Measurements from ENCODE around the genes HNRNPAB, PHYKPL, CLK4, ZNF879 and ZNF354C.

DNA sequence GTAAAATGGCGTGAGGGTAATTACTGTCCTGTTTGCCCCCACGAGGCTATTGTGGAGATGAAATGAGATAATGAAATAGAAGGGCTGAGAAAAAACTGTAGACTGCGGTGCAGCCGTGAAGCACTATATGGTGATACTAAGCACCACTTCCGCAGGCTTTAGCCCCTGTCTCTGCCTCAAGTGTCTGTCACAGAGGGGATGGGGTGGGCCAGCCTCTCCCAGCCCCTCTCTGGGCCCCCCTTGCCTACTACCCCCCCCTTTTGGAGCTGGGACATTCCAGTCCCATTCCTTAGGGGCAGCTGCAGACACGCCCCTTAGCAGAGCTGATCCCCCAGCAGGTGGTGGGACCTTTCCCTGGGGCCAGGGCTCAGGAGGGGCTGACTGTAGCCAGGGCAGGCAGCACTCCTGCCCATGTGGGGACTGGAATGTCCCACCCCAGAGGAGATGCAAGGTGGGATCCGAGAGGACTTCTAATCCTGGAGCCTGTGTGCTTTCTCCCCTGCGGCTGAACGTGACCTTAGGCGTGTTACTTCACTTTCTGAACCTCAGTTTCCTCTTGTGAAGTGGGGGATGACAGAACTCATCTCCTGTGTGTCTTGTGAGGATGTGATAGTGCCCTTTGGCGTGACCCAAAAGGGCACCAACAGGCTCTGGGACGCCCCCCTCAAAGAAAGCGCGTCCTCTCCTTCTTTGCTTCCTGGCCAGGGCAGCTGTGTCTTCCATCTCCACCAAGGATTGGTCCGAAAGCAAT lies 1.9 kb downstream of the N4BP3 start:
- RRBS = no CpG with 5 or more reads among the region's 15 CpGs

GRCh38 chr5:178120853-178121408 lies 7.6 kb downstream of the N4BP3 start:
- RRBS = 78% methylated on average over 2 of the region's 23 CpGs

DNA sequence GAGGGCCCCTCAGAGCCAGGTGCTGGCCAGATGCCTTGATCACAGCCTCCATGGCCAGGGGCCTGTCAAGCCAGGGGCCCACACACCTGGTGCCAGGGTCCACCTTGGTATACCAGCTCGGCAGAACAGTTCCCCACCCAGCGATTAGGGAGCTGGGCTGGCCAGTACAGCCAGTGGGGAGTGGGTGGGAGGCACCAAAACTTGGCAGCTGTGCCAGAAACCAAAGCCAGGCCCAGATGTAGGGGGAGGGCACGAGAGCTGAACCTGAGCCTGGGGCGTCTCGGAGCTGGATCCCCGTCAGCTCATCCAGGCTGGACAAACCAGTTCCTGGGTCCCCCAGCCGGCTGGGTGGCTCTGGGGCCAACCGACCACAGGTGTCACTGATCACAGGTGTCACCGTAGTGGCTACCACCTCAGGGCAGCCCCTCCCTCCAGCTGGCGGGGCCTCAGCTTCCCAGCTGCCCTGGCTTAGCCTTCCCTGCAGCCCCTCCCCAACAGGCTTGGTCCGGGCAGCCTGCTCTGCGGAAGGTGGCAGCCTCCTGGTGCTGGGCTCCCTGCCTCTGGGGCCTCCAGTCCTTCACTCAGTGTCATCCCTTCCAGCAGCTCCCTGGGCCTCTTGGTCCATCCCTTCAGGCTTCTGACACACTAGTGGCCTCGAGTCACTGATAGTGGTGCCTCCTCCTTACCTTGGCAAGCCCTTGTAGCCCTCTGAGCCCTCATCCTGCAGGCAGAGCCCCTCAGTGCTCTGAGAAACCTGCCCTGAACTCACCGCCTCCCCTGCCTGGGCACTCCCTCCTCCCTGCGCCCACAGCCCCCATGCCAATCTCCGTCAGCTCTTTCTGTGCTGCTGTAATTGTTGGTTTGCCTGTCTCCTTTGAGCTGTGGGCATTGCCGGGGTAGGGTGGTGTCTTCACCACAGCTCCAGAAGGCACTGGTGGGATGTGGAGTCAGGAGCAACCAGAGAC lies 6.5 kb upstream of the RMND5B start:
- RRBS = no CpG with 5 or more reads among the region's 17 CpGs

- RRBS = no CpG with 5 or more reads among the region's 15 CpGs
Measured at GRCh38 chr5:178143539-178144191, 10.0 kb downstream of the NHP2 start.

DNA sequence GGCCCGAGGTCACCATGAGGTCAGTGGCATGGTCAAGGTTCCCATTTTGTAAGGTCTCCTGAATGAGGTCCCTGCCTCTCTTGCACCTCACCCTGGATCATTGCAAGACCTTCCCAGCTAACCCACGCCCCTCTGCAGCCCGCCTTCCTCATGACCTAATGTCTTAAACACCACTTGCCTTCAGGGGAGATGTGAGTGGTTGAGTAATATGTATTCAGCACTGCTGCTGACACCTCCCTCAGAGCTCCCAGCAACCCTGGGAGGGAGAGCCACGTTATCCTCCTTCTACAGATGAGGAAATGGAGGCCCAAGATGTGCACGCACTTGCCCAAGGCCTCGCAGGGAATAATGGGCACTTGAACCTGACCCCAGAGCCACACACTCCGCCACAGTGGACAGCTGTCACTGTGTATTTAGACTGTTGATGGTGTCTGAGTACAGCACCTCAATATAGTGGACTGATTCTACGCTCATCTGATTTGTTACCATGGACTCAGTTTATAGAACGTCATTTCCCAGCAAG lies 7.2 kb downstream of the NHP2 start:
- RRBS = no CpG with 5 or more reads among the region's 9 CpGs

GRCh38 chr5:178204446-178205283 lies at the start of gene HNRNPAB:
Gene HNRNPAB, plus strand, starts transcription at chr5:178204533.
- RRBS = under 1% methylated on average over 31 of the region's 123 CpGs

DNA sequence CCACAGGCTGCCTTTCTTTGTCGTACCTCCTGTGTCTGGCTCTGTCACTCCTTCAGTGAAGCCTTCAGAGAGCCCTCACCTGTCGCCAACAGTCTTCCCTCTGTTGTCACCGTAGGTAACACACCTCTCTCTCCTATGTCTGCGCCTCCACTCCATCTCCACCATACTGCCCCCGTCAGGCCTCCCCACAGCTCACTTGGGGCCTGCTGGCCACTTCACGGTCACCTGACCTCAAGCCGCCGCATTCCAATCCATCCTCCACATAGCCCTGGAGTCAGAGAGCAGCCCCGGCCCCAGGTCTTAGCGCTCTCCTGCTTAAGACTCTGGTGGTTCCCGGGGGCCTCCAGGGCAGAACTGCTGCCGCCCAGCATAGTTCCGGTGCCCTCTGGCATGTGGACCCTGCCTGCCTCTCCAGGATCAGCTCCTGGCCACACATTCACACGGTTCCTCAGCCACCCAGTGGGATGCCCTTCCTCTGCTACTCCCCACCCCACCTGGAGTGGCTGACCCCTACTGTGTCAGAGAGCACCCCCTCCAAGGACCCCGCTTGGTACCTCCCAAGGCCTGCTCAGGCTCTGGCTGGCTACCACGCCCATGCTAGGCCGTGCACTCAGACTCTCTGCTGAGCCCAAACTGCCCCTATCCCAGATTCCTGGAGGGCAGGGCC lies 8.8 kb downstream of the PHYKPL start:
- RRBS = 89% methylated on average over 3 of the region's 17 CpGs

DNA sequence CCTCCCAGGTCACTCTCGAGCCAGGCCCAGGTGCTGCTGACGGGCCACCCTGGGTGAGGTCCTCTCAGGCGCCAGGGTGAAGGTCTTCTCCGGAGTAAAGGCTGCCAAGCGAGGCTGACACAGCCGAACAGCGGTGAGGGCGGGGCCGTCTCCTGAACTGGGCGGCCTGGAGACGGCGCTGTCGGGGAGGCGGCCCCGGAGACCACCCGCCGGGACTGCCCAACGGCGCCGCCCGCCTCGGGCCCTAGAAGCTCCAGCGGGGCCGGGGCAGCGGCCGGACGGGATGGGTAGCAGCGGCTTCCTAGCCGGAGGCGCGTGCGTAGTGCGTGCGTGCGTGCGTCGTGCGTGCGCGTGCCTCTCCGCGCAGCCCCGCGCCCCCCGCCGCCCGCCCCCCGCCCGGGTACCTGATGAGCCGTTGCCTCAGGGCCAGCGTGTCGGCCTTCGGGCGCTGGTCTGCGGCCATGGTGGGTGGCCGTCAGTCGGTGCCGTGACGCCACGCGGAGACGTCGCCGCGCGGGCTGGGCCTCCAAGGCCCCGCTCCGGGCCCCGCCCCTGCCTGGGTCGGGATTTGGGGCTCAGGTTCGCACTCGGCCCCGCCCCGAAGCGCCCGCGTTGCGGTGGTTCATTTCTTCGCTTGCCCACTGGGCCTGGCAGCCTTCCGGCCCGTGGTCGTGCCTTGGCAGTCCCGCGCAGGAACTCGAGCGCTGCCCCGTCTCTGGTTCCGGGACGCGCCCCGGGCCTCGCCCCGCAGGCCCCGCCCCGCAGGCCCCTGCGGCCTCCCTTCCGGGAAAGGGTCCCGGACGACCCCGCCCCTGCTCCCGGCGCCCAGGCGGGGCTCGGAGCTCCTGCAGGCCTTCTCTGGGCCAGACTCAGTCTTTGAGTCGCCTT lies at the start of gene PHYKPL:
TSS of gene PHYKPL (minus strand) at position 715 of the 888 bp plus-strand sequence.
- RRBS = 2% methylated on average over 49 of the region's 105 CpGs

DNA sequence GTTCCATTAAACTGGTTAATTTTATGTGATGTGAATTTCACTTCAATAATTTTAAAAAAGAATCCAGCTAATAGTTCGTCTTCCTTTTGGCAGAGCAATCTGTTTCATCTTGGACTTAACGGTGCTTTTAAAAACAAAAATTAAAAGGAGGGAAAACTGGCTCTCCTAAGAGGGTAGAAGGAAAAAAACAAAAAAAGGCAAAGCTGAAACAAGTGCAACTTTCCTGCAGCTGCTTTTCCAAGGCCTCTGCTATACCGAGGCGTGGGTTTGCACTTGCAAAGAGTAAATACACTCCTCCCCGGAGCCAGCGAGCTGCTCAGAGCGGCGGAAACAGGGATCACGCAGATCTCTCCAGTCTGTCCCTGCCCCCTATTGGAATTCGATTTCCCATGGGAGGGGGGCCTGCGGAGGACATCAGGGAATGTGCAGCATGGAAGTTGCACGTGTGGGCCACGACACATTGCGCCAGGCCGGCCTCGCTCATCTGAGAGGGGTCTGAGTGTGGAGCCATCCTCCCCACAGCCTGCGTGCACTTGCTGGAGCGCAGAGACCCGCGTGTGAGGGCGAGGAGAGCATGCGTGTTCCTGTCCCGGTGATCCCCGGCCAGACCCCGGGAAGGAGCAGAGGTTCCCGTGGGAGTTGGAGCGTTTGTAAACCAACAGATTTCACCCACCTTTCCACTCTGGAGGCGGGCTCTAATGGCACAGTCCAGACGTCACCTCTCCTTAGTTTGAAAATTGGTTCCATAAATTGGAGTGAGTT lies 104.3 kb upstream of the PHYKPL start:
- RRBS = no CpG with 5 or more reads among the region's 29 CpGs

DNA sequence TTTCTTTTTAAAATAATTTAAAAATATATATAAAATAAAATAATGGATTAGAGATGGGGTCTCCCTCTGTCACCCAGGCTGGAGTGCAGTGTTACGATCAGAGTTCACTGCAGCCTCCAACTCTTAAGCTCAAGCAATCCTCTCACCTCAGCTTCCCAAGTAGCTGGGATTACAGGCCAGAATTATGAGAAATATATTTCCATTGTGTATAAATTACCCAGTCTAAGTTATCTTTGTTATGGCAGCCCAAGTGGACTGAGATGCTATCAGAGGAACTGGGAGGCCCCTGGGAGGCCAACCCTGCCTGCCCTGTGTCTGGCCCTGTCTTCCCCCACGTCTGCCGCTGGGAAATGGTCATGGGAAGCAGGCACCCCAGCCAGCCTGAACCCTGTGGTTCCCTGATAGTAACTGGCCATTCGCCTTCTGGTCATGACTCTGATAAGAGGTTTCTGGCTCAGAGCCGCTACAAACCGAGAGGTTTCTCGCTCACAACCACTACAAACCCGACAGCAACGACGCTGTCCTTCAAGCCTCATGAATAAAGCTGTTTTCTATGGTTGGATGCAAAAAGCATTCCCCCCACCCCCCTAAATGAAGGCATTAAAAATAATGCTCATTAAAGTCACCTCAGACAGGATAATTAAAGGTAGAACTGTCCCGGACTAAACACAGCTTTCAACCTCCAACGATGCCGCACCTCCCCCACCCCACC lies 141.1 kb downstream of the COL23A1 start:
- RRBS = no CpG with 5 or more reads among the region's 13 CpGs

DNA sequence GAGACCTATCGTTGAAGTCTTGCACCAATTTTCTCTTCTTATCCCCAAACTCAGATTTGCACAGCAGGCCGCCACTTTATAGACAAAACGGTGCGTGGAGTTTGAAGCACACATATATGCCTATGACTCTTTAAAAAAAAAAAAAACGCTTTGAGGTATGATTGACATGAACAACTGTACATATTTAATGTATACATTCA lies 101.7 kb downstream of the COL23A1 start:
- RRBS = no CpG with 5 or more reads among the region's 5 CpGs

GRCh38 chr5:178626937-178627678 lies at the start of gene CLK4:
Gene CLK4, minus strand, starts transcription at chr5:178627050.
- RRBS = 1% methylated on average over 11 of the region's 59 CpGs

DNA sequence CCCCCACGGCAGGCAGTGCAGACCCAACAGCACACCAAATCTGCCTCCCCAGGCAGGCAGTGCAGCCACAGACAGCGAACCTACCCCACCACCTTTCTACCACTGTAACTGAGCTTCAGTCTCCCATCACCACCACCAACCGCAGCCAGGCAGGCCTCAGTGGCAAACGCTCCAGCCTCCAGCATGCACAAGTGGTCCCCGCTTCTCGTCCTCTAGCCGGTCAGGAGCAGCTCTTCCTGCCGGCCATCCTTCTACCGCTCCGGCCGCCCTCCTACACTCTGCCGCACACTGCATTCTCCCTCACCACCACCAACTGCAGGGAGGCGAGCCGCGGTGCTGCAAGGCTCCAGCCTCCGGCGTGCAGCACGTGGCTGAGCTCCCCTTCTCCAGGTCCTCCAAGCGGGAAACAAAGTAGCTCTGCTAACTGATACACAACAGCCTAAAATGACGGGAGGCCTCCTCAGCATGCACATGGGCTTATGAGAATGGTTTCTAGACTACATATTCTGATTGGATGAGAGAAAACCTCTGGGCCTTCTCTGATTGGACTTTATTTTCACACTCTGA lies 27.3 kb upstream of the ZNF354B start:
- RRBS = 22% methylated on average over 4 of the region's 20 CpGs

GRCh38 chr5:179023379-179024352 lies at the start of gene ZNF879:
Gene ZNF879, plus strand, starts transcription at chr5:179023804.
- RRBS = 87% methylated on average over 35 of the region's 88 CpGs

- RRBS = 90% methylated on average over 27 of the region's 81 CpGs
Measured at GRCh38 chr5:179059945-179060925, at the start of gene ZNF354C. Gene ZNF354C, plus strand, starts transcription at chr5:179060373.

DNA sequence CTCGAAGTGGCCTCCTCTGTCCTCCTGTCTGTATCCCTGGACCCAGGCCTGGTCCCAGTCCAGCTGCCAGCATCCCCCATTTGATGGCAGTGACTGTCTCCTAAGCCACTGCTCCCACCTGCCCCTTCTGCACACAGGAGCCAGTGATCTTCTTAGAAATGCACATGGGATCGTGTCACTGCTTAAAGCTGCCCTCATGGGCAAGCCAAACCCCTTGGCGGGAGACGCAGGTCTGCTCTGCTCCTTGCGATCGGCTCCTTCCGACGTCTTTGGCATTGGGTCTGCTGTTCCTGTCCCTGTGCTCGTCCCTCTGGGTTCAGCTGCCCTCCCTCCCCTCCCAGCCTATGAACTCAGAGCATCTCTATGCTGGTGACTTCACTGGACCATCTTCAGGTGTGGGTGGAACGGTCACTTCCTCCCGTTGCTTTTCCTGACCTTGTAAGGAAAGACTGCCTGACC lies 116.4 kb downstream of the ZNF354C start:
- RRBS = no CpG with 5 or more reads among the region's 11 CpGs

DNA sequence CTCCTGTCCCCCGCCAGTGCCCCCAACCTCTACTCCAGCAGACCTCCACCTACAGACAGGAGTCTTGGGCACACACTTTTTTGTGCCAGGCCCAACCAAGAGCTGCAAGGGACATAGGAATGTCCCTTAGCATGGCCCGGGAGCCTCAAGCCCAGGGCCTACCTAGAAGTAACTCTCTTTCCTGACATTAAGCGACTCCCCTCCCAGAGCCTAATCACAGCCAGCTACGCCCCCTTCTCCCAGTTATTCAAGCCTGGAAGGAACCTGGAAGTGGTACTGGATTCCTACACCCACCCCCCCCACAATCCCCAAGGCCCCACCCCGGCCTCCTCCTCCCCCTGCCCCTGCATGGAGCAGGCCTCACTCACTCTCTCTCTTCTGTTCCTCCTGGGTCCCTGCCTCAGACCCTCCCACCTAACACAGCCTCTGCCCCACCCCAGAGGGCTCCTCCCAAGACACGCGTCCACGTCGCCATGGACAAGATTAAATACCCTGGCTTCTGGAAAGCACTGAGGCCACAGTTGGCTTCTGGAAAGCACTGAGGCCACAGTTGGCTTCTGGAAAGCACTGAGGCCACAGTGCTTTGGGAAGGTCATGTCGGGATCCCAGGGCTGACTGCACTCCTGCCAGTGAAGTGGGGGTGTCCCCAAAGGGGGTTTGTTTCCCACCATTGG lies 30.4 kb downstream of the ADAMTS2 start:
- RRBS = no CpG with 5 or more reads among the region's 10 CpGs

- RRBS = no CpG with 5 or more reads among the region's 7 CpGs
Measured at GRCh38 chr5:179558418-179558617, 8.0 kb downstream of the RUFY1 start.

GRCh38 chr5:179614196-179614741 lies 9.2 kb downstream of the HNRNPH1 start:
- RRBS = no CpG with 5 or more reads among the region's 5 CpGs

DNA sequence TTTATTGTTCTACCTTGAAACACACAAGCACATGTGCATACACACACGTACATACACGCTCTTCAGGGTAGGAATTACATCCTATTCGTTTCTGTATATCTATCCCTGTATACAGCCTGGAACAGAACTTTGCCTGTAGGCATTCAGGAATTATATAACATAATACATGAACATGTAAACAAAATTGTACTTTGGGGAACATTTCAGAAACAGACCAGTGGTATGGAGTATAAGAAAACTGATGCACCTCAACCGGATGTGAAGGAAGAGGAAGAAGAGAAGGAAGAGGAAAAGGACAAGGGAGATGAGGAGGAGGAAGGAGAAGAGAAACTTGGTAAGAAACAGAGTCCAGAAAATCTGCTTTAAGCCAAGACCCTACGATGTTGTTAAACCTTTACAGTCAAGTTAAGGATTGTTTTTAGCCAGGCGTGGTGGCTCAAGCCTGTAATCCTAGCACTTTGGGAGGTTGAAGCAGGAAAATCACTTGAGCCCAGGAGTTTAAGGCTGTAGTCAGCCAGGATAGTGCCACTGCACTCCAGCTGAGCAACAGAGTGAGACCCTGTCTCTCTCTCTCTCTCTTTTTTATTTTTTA lies 8.1 kb upstream of the MAML1 start:
- RRBS = no CpG with 5 or more reads among the region's 6 CpGs

All from HCT116 (cell line).